Lower leg skin (tissue), 2 donors: Measurements from ENCODE around the gene HMCES.

- PRO-cap: no peak
- RAMPAGE, long total RNA, 2 experiments: no peak in any of the 2 experiments
Measured at GRCh38 chr3:128807321-128807799, 72.1 kb upstream of the ACAD9 start.

- PRO-cap: no peak
- RAMPAGE, long total RNA, 2 experiments: no peak in any of the 2 experiments
Measured at GRCh38 chr3:128998518-128998987, 2.6 kb upstream of the EFCC1 start.

DNA sequence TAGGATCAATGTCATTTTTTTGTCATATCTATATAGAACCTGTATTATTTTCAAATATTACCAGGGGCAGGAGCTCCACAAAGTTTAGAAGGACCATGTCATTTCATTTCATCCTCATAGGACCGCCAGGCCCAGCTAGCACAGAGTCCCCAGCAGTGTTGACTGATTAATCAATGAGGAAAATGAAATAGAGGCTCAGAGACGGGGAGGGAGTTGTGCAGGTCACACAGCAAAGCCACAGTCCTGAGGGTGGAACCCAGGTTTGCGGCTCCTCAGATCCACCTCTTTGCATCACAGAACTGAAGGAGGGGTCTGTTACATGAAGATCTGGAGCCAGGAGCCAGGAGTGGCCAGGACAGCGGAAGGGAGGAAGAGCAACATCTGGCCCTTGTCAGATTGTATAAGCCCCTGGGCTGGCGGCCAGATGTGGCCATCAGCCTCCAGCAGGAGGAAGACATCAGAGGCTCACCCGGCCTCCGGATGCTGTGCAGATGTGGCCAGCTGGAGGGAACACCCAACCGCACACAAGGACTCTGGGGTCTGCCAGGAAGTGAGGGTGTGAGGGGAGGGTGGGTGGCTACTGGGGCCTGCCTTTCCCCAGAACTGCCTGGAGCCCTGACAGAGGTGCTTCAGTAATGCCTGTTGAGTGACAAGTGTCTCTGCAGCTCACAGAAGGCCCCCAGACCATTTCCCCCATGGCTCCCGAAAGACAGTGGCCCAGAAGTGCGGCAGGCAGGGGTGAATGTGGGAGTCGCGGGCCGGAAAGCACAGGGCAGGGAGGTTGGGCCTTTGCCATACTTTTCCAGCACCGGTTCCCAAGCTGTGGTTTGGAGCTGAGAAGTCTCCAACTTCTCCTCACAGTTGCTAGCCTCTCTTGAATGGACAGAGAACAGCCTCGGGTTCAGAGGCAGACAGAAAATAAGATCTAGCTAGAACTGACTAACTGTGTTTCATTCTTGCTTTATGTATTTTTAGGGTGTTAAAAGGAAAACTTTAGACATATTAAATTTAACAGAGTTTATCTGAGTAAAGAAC is 21.3 kb downstream of the EFCC1 start:
- PRO-cap: no peak
- RAMPAGE, long total RNA, 2 experiments: no peak in any of the 2 experiments

GRCh38 chr3:129046311-129046987 is 14.1 kb upstream of the GP9 start:
- PRO-cap: no peak
- RAMPAGE, long total RNA, 2 experiments: no peak in any of the 2 experiments

- PRO-cap: no peak
- RAMPAGE, long total RNA, 2 experiments: no peak in any of the 2 experiments
Measured at GRCh38 chr3:129119337-129120081, 2.1 kb downstream of the RAB43 start.

GRCh38 chr3:129169570-129170722 is 9.1 kb upstream of the ISY1 start:
- PRO-cap: no peak
- RAMPAGE, long total RNA, 2 experiments: no peak in any of the 2 experiments

DNA sequence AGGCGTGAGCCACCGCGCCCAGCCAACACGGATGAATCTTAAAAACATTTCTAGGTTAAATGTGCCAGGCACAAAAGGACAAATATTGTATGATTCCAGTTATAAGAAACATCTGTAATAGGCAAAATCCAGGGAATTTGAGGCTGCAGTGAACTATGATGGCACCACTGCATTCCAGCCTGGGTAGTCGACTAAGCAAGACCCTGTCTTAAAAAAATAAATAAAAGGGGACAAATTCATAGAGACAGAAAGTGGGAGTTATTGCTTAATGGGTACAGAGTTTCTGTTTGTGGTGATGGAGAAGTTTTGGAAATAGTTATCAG is 27.5 kb upstream of the CNBP start:
- PRO-cap: no peak
- RAMPAGE, long total RNA, 2 experiments: no peak in any of the 2 experiments

DNA sequence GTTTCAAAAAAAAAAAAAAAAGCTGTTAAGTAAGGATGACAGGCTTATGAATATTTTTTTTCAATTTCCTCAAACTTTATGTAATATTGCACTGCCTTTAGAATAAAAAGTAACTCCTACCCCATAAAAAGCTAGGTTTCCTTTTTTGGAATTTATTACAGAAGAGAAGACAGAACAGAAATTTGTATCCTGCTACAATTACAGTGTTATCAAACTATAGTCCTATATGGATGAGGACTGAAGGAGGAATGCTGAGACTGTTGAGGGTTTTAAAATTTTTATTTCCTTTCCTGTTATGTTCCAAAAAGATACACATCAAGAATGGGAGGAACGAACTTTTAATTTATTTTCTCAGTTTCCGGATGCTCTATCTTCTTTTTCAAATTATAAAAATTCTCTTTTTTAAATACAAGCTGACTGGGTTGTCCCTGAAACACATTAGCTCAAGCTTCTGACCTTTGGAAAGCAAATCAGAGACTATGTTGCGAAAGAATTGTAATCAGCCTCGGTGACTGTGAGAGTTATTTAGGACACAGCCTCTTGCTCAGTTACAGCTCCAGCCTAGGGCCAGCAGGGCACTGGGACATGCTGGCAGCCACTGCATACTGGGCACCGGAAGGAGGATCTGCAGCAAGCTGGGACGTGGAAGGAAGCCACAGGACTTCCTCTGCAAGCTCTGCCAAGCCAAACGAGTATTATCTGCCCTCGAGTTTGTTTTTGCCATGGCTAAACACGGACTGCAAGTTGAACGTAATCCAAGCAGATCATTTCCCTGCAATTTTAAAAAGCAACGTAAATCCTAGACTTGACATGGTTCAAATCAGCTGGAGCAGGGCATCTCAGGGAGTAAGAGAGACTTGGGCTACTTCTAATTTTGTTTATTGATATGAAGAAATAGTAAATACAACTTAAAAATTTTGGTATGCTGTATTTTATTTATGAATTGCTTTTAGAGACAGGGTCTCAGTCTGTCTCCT is 24.5 kb upstream of the COPG1 start:
- PRO-cap: no peak
- RAMPAGE, long total RNA, 2 experiments: no peak in any of the 2 experiments

GRCh38 chr3:129228728-129229659 is 20.4 kb upstream of the COPG1 start:
- PRO-cap: no peak
- RAMPAGE, long total RNA, 2 experiments: no peak in any of the 2 experiments

- PRO-cap: bidirectional peak, plus-strand start at chr3:129278845, minus-strand start at chr3:129278763; unidirectional peak, plus-strand start at chr3:129279210
- RAMPAGE, long total RNA, 2 experiments: start-site peak on the plus strand in 2 of 2 experiments, at chr3:129278847-129278882 at its widest, 28 to 94 reads per replicate
Measured at GRCh38 chr3:129278266-129279343, at the start of gene HMCES. TSS of gene HMCES (plus strand) at chr3:129278870.

DNA sequence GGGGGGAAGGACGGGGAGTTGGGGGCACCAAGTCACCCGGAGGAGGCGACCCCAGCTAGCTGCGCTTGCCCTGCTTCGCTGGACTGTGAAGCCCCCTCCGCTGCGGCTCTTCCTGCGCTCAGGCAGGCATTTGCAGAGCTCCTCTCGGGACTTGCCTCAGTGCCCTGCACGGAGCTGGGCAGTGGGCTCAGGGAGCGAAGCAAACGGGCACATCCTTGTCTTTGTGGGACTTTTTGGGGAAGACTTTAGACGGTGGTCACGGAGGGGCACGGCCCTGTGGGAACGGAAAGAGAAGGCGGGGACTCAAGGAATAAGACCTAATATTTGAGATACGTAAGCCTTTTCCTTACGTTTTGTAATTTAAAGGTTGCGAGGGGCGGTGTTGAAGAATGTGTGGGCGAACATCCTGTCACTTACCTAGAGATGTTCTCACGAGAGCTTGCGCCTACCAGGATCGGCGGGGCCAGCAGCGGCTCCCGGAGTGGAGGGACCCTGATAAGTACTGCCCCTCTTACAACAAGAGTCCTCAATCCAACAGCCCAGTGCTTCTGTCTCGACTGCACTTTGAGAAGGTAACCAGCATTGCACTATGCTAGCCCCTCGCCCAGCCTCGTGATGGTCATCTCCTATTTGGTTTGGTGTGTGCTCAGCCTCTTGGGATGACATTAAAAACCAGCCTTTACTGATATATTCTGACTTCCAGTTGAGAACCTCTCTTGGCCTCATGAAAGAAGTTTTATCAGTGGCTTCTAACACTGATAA is 855 bp downstream of the HMCES start:
- PRO-cap: no peak
- RAMPAGE, long total RNA, 2 experiments: no peak in any of the 2 experiments

GRCh38 chr3:129314583-129315275 is 1.4 kb downstream of the H1-10 start:
- PRO-cap: bidirectional peak, plus-strand start at chr3:129315097, minus-strand start at chr3:129314855
- RAMPAGE, long total RNA, 2 experiments: no peak in any of the 2 experiments

GRCh38 chr3:129317019-129317465 is 956 bp upstream of the H1-10 start:
- PRO-cap: no peak
- RAMPAGE, long total RNA, 2 experiments: no peak in any of the 2 experiments

DNA sequence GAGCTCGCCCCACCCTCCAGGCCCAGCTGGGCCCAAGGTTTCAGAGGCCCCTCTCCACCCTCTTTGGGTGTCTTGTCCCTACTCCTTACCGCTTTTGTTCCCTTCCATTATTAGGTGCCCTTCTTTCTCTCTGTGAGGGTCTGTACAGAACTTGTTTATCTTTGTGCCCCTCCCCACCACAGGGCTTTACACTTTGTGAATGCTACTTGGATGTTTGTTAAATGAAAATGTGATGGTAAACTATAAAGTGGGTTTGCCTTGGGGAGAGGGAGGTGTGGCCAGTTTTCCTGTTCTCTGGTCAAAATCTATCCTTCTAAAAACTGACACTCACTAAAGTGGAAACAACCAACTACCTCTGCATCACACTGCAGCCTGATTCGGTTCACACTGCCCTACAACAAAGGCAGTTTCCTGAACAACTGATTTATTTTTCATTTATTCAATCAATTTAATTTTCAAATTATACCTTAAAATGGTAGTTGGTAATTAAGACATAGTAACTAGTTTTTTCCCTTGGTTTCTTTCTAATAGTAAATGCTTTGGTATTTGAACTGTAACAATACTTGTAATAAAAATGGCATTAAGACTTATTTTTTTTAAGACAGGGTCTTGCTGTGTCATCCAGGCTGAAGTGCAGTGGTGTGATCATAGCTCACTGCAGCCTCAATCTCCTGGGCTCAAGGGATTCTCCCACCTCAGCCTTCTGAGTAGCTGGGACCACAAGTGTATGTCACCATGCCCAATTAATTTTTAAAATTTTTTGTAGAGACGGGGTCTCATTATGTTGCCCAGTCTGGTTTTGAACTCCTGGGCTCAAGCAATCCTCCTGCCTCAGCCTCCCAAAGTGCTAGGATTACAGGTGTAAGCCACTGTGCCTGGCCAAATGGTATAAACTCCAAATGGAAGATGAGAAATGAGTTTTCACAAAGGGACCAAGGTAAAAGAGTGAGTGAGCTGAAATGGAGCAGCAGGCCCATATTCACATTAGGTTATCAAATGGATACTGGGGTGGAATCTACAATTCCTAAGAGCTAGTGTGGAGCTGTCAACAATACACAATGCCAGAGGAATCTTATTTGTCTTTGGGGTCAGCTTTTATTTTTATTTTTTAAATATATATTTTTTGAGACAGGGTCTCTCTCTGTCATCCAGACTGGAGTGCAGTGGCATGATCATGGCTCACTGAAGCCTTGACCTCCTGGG is 1.8 kb upstream of the EFCAB12 start:
- PRO-cap: no peak
- RAMPAGE, long total RNA, 2 experiments: no peak in any of the 2 experiments

- PRO-cap: no peak
- RAMPAGE, long total RNA, 2 experiments: no peak in any of the 2 experiments
Measured at GRCh38 chr3:129433284-129434050, 5.0 kb upstream of the EFCAB12 start.

- PRO-cap: no peak
- RAMPAGE, long total RNA, 2 experiments: no peak in any of the 2 experiments
Measured at GRCh38 chr3:129441114-129441759, 1.2 kb downstream of the IFT122 start.

GRCh38 chr3:129452150-129453161 is 12.4 kb downstream of the IFT122 start:
- PRO-cap: no peak
- RAMPAGE, long total RNA, 2 experiments: no peak in any of the 2 experiments

GRCh38 chr3:129526047-129526684 is 2.3 kb upstream of the RHO start:
- PRO-cap: no peak
- RAMPAGE, long total RNA, 2 experiments: no peak in any of the 2 experiments

DNA sequence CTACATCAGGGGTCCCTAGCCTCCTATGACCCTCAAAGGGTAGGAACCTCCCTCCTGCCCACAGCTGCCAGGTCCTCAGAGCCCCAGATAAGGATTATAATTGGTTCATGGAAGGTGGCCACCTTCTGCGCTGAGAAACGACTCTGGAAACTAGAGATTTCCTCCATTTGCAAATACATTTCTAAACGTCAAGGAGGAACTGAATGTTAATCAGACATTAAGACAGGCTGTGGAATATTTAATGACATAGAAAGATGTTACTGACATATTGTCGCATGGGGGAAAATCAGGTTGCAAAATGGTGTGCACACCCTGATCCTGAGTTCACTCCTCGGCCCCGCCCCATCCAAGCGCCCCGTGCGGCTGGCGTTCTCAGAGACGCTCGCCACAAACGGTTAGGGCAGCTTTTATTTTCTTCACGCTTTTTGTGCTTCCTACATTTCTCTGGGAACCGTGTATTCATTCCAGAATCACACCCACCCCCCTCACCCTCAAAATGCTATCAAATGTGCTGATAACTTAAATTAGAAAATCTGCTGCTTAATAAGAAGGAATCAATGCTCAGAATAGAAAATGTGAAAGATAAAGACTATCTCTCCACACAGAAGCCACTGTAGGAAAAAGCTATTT is 10.8 kb downstream of the H1-8 start:
- PRO-cap: no peak
- RAMPAGE, long total RNA, 2 experiments: no peak in any of the 2 experiments

DNA sequence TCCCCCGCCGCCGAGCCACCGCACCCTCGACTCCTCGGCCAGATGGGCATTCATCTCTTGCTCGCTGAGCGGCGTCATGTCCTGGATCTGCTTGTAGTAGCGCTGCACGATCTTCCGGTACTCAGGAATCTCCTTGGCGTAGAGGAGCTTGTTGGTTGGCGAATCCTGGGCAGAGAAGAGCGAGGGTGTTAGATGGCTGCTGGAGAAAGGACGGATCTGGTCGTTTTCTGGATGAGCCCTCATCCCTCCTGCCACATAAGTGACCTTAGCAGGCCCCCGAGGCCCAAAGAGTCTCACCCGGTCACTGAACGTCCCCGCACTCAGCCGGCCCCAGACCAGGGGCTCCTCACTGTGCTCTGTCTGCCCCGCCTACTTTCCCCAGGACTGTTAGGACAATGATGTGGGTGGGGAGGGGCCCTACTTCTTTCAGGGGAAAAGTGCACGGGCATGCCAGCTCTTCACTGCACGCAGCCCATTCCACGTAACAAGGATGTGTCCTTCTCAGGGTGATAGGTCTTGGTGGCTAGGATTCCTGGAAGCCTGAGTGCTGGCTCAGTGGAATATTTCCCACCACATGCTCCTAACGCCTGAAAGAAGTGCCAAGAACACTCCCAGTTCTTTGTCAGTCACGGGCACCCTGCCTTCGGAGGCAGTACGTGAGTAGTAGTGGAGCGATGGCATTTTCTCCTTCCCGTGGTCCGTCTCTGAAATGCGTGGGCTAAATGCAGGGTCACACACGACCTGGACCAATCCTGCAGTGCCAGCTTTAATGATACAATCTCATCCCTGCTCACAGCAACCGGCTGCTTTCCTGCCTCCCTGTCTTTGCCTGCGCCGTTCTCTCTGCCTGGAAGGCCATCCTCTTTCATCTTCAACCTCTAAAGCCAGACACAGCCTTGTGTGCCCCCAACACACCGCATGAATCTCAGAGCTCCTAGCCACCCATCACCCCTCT is 14.4 kb downstream of the H1-8 start:
- PRO-cap: unidirectional peak, plus-strand start at position 622 of the sequence
- RAMPAGE, long total RNA, 2 experiments: no peak in any of the 2 experiments